ENCODE measurements around the genes SPACA1, RRAGD and LYRM2.

GRCh38 chr6:87174086-87174350 lies 18.7 kb downstream of the ZNF292 start:
- PRO-cap, result no peak

GRCh38 chr6:87408530-87408975 lies 781 bp downstream of the CFAP206 start:
- PRO-cap, result bidirectional peak, plus-strand start at chr6:87408633, minus-strand start at chr6:87408455

GRCh38 chr6:87534320-87534735 lies 55.5 kb downstream of the RARS2 start:
- PRO-cap, result no peak

DNA sequence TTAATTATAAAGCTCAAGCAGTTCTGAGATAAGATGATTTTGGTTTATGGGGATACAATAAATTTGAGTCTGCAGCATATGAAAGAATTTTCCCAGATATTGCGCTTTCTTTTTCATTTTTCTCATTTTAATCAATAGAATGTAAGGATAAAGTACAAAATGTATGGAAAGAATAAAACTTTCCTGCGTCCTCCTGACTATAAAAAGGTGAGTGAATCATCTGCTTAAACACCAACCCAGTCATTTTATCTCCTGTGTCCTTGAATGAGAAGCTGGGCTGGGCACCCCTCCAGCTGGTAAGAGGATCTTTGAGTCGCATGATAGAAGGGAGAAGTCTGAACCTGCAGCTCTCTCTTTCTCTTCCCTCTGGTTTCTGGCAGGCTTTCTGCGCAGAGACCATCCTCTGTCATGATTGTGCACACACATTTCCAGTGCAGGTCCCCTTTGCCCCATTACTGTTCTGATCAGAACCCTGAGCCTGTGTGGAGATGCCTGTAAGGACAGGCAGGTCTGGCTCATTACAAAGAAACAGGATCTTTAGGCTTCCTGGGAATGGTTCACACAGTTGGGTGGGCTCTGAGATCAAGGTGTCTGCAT lies 28.3 kb upstream of the AKIRIN2 start:
- PRO-cap, result no peak

DNA sequence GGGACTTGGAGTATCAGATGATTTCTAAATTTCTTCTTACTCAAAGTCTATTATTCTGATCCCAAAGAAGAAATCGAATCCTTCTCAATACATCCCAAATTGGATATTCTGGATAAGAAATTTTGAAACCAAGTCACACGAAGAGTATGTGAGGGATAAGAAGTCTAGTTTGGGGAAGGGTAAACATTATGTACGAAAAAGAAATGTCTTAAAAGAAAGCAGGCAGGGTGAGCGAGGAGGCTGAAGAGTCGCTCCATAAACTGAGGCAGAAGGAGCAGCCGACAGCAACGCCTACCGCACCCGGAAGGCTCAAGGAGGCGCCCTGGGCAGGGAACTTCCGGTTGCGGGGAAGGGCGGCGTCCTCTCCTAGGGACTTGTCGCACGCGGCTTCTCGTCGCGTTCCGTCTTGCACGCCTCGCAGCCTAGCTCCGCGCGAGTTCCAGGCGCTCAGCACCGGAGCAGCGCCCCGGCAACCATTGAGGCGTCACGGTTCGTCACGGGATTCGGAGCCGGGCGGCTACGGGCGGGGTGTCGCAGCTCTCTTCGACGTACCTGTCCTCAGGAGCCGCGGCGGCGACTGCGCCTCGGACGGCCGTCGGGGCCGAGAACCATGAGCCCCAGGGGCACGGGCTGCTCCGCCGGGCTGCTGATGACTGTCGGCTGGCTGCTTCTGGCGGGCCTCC lies at the start of gene SPACA1:
TSS of gene SPACA1 (plus strand) at position 546 of the 683 bp plus-strand sequence.
- PRO-cap, result no peak

DNA sequence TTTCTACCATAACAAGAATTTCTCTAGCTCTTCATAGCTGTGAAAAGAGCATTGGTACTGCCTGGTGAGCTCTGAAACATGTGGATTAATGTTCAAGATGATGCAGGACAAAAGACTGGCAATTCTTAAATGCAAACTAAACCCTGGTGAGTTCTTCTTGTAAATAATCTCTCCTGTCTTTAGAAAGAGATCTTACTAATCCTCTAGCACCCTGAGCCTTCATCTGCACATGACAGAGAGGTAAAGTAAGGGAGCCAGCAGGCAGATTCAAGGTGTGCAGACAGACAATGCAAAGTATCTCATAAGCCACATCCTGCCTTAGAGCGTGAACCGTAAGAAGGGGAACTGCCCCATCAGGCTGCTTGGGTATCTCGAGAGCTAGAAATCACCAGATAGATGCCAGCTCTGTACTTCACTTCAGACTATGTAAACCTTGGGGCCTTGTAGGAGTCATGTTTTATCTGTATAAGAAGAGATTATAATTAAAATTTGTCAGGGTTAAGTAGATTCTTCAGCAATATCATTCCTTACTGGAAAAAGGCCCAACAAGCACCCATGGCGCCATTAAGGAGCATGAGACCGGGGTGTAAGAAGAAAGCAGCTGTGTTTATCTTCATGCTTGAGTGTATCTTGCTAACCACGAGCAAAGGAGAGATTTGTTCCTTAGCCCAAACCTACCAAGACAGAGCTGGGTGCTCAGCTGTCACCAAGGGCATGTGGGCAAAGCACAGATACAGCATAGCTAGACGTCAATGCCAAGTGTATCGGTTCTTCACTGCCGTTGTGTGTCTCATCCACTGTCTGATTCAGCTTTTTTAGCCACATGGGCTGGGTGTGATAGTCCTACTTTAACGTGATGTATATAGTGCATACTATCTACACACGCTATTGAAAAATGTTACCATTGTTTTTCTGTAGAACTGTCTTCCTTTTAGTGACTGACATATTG lies 24.4 kb downstream of the CNR1 start:
- PRO-cap, result no peak

DNA sequence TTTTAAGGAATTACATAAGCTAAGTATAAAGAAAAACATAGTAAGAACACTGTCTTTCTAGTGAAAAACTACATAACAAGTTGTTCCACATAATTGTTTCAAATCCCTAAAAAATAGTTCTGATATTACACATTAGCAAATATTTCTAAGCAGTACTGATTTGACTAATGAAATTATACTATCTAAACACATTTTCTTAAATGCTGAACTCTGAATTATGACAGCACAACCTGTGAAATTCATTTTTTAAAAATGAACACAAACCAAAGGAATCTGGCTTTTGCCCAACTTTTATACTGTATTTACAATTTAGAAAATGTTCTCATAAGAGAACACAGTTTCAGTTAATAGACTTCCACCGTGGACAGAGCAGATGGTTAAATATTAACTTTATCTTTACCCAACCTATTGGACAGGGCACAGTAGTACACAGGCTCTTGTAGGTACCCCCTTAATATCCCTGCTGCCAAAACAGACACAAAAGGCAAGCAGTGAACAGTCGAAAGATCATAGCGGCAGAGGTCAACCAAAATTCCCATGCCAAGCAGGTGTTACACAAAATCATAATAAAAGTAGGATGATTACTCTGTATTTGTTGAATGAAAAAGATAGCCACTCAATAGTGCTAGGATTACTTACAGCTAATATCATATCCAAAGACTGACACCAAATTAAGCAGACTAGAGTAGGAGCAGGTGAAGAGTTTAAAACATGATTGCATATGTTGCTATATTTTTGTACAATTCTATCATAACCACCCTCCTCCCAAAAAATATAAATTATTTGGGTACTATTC lies 122.5 kb downstream of the RNGTT start:
- PRO-cap, result no peak

DNA sequence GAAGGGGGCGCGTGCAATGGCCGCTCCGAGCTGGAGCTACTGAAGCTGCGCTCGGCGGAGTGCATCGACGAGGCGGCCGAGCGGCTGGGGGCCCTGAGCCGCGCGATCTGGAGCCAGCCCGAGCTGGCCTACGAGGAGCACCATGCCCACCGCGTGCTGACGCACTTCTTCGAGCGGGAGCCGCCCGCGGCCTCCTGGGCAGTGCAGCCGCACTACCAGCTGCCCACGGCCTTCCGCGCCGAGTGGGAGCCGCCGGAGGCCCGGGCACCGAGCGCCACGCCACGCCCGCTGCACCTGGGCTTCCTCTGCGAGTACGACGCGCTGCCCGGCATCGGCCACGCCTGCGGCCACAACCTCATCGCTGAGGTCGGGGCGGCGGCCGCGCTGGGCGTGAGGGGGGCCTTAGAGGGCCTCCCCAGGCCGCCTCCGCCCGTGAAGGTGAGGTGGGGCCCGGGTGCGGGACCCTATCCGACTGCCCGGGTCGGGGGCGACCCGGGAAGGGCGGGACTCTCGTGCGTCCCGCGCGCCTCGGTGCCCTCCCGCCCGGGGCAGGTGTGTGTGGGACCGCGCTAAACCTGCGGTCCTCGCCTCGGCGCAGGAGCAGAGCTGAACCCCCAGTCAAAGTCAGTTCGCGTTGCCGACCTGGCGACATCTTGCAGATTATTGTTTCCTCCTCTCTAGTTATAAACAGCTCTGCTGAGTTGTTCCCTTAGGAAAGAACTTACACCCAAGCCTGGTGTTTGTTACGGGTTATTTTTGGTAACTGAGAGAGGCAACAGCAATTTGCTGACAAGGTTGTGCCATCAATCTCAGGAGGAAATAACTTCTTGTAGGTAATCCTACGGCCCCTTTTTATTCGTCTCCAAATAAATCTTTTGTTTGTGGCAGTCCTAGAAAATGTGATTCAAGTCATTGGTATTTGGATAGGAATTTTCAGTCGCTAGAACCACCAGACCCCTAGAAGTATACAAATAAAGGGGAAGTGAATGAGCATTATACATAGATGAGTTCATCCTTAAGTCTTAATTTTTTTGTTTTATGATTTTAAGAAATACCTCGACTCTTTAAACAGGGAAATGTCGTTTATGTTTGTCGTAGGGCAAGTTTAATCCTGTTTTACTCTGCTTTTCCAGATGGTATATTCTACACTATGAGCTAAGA lies 697 bp downstream of the PM20D2 start:
- PRO-cap, result no peak

- PRO-cap, result no peak
Measured at GRCh38 chr6:89161485-89162436, 15.9 kb downstream of the PM20D2 start.

DNA sequence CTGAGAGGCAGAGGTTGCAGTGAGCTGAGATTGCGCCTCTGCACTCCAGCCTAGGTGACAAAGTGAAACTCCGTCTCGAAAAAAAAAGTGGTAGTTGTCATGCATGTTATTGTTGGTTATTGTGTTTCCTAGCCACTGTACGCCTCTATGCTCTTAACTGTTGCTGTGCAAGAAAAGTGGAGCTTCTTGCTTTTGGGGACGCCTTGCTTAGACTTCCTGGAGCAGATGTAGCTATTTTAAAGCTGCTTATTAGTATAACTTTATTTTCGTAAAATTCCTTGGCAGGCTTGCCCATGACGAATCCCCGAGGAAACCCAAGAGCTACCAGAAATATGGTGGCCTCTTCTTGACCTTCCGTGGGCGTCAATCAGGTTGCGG lies 17.3 kb downstream of the GABRR2 start:
- PRO-cap, result no peak

GRCh38 chr6:89352000-89352487 lies 478 bp downstream of the UBE2J1 start:
- PRO-cap, result unidirectional peak, plus-strand start at chr6:89352157; bidirectional peak, plus-strand start at chr6:89352346, minus-strand start at chr6:89352303; bidirectional peak, plus-strand start at chr6:89352390, minus-strand start at chr6:89352389

DNA sequence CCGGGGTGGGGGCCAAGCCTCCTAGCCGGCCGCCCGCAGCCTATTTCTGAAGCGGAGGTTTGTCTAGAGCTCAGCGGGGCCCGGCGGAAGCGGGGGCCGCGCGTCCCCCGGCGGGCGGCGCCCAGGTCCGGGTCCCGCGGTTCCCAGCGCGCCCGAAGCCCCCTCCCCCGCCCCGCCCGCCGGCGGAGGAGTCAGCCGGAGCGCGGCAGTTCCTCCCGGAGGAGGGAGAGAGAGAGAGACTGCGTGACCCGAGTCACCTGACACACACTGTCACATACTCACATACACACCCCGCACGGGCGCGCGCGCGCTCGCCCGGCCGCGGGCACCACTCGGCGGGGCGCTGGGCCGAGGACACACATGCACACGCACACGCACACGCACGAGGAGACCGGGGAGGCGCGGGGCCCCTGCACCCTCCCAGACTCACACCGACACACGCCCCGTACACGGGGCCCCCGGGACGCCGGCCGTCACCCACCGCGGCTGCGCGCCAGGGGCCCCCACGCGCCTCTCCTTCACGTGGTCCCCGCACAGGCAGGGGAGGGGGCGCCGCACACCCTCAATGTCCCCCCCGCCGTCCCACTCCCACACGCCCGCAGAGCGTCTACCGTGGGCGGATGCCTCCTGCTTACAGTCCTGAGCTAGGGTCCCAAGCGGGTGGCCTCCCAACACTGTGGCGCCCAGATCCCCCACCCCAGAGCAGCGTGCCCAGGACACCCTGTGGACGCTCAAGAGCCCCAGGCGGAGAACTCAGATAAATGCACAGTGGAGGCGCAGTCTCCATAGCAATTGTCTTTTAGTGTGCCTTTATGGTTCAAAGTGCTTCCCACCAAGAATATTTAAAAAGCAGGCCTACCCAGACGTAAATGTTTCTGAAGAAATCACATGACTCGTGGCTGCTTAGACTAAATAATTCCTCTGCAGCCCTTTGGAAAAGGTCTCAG lies at the start of gene RRAGD:
TSS of gene RRAGD (minus strand) at position 241 of the 947 bp plus-strand sequence.
- PRO-cap, result bidirectional peak, plus-strand start at position 328 of the sequence, minus-strand start at position 61 of the sequence

GRCh38 chr6:89637801-89638297 lies 698 bp downstream of the LYRM2 start:
- PRO-cap, result no peak

DNA sequence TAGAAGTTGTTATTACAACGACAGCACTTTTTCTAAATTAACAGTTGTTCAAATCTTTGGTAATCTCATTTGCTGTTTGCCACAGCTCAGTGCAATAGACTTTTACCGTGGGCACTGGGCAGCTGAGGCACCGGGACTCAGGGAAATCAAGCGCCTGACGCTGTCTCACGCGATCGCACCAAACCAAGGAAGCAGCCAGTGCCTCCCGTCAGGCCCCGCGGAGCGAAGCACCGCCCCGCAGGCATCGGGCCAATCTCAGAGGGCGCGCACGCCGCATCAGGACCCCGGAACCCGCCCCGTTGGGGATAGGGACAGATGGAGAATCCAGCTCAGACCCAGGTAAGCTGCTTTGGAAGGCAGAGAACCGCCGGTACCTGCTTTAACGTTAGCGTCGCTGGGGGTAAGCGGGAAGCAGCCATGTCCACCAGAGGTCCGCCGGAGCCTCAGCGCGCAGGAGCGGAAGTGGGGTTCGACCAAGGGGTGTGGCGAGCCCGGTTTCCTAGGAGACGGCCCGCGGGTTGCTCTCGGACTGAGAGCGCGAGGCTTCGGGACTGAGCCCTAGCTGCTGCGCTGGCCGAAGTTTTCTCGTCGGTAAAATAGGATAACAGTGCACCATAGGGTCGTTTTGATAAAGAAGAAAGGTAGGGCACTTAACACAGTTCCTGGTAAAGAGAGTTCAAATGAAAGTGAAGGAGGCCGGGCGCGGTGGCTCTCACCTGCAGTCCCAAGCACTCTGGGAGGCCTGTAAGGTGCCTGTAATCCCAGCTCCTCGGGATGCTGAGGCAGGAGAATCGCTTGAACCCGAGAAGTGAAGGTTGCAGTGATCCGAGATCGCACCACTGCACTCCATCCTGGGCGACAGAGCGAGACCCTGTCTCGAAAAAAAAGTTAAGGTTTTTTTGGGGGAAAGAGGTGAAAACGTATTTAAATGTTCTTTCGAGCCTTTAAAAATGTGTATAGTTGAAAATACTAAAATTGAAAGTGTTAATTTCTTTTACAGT lies at the start of gene LYRM2:
TSS of gene LYRM2 (minus strand) at position 450 of the 1,001 bp plus-strand sequence.
- PRO-cap, result bidirectional peak, plus-strand start at position 211 of the sequence, minus-strand start at position 185 of the sequence; bidirectional peak, plus-strand start at position 532 of the sequence, minus-strand start at position 445 of the sequence

DNA sequence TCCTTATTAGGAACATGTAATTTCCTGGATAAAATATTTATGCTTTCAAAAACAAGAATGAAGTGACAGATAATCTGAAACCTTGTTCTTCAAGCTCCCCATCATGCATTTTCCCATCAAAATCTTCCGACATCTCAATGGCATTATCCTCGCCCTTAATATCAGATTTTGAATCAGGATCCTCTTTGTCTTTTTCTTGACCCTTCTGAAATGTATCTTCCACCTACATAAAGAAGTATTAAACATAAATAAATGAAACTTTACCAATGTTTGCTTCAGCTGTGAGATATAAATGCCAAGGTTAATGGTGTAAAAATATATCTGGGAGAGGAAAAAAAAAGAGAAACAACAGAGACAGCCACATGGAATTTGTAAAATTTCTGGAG lies 25.9 kb upstream of the LYRM2 start:
- PRO-cap, result no peak

DNA sequence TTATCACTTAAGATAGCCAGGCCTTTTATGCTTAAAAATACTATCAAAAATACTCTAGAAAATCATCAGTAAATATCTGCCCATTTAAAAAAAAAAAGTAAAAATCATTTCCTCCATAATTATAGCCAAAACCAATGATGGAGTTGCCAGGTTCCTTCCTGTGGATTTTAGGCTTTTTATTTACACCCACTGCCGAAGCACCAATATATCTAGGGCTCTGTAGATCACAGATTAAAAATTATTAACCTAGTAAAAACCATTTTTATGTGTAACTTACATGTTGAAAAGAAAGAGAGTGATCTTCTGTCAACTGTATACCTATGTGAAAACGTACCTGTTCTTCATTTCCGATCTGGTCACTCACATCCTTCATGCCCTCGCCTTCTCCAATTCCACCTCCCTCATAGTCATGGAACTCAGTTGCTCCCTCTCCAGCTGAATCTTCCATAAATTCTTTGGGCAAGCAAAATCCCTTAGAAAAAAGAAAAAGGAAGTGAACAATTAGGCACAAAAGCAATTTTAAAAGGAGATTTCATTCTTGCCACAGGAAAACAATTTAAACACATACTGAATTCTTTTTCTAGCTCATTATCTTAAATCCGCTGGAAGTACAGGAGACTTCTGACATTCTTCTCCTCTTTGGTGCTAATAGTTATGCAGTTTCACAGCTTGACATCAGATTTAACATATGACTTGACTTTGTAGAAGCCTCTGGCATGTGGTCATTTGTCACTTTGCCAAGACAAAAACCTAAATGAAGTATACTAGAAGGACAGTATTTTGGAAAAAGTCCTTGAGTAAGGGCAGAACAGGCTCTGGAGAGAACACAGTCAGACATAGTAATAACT lies 29.4 kb upstream of the LYRM2 start:
- PRO-cap, result no peak

DNA sequence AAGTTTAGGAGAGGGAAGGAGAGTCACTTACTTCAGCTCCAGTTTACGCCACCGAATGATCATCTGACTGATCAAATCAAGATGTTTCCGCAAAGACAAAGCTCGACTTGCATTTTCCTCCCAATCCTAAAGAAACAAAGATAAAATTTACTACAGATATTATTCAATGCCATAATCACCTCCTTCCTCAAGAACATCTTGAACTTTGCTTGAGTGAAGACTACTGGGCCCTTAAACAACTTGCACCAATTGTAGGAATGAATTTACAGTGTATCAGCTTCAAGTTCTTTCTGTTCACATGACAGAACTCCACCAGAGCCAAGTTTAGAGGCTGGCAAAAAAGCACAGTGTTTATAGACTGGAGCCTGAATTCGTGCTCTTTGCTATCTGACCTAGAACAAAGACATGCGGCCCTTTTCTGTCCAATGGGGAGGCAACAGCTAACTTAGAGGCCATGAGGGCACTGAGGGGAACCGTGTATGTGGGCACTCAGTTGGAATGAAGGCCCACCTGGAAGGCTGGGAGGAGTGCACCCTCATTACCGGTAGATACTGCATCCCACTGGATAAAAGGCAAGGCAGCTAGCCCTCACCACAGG lies 48.9 kb upstream of the LYRM2 start:
- PRO-cap, result no peak

DNA sequence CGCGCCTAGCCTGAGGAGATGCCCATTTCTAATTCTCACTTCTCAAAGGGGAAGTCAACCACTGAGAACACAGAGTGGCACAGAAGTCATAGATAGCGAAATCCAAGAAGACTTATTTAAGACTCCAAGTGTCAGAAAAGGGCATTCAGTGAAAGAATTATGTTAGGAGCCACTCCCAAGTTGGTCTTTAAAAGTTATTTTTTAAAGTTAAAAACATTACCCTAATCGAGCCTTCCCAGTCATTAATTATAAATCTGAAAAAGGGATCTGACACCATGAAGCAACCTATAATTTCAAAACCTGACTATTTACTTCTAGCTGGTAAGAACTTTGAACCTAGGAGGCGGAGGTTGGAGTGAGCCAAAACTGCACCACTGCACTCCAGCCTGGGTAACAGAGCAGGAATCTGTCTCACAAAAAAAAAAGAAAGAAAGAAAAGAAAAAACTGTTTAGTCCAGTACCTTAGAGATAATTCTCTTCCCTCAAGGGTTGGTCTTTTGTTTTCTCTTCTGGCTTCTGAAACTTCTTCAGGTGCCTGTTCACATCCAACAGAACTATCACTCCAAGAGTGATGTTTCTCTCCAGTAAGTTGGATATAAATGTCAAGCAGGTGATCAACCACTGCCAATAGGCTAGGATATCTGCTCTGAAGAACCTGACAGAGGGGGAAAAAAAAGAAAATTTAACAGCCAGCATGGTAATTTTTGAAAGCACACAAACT lies 38.5 kb downstream of the MDN1 start:
- PRO-cap, result no peak

DNA sequence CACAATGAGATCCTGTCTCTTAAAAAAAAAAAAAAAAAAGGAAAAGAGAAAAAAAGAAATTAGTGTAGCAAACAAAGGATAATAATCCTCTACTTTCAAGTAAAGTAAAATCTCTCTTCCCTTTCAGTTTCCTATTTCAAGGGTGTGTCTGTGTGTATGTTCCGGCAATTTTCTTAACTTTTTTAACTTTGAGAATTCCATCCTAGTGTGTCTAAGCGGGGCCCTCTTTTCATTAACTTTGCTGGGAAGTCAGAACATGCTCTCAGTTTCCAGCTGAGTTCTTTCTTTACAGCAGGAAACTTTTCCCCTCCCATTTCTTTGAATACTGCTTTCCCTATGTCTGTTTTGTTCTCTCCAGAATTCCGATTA lies 16.0 kb downstream of the GJA10 start:
- PRO-cap, result no peak

- PRO-cap, result no peak
Measured at GRCh38 chr6:89941381-89941957, 47.2 kb downstream of the GJA10 start.